Cytotoxic T cell (primary cell): ENCODE data around the gene RTTN.

DNA sequence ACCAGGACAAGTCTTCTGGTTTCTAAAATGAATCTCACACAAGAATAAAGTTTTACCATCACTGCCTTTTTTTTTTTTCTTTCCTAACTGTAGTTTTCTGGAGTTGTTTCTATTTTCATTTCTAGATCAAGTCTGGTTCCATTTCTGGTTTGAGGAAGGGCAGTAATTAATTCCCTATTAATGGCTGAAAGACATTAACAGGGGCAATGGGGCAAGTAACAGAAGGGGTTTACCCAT lies 48.7 kb upstream of the RNF152 start:
- PRO-cap, 2 experiments, result no peak in any of the 2 experiments

- PRO-cap, 2 experiments, result no peak in any of the 2 experiments
Measured at GRCh38 chr18:62056299-62057183, 130.3 kb downstream of the PIGN start.

- PRO-cap, 2 experiments, result no peak in any of the 2 experiments
Measured at GRCh38 chr18:62128882-62129398, 57.9 kb downstream of the PIGN start.

- PRO-cap, 2 experiments, result peak in 2 of 2 experiments; most common plus-strand start chr18:62188291 (in 1); most common minus-strand start chr18:62188232 (in 2)
Measured at GRCh38 chr18:62188110-62188381, 991 bp downstream of the RELCH start.

DNA sequence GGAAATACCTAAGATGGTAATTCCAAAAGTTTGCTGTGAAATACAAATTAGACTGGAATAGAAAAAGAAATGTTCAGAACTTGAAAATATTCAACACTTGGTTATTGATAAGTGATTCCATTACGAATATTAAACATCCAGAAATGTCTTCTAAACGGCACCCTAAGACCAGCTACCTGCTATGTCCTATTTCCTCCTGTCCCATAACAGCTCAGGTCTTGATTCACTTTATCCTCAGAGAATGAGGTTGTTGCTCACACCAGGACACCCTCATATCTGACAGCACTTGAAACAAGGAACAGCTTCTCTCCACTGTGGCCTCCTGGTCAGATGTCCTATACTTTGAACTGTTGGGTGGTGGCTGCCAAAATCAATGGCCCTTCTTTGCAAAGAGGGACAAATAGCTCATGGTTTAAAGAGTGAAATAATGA lies 24.3 kb upstream of the ZCCHC2 start:
- PRO-cap, 2 experiments, result no peak in any of the 2 experiments

GRCh38 chr18:62596475-62597079 lies 73.8 kb downstream of the ZCCHC2 start:
- PRO-cap, 2 experiments, result no peak in any of the 2 experiments

DNA sequence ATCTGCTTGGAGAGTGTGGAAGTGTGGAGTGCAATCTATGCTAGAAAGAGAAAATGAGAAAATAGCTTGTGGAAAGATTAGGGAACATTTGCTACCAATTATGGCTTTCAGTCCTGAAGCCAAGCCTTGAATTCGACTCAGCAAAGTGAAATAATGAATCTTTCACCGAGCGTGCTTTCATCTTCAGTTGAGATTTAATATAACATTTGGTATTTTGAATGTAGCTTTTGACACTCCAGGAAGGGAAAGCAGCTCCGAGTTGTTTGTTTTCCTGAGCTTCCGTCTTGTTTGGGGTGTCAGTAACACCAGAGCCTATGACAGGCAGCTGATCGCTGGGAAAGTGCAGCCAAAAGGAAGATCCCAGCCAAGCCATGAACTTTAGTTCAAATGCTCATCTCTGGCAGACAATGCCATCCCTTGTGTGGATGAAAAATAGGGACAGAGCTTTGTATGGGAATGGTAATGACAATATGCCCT lies 25.1 kb upstream of the PHLPP1 start:
- PRO-cap, 2 experiments, result no peak in any of the 2 experiments

- PRO-cap, 2 experiments, result no peak in any of the 2 experiments
Measured at GRCh38 chr18:62723675-62723988, 8.3 kb downstream of the PHLPP1 start.

DNA sequence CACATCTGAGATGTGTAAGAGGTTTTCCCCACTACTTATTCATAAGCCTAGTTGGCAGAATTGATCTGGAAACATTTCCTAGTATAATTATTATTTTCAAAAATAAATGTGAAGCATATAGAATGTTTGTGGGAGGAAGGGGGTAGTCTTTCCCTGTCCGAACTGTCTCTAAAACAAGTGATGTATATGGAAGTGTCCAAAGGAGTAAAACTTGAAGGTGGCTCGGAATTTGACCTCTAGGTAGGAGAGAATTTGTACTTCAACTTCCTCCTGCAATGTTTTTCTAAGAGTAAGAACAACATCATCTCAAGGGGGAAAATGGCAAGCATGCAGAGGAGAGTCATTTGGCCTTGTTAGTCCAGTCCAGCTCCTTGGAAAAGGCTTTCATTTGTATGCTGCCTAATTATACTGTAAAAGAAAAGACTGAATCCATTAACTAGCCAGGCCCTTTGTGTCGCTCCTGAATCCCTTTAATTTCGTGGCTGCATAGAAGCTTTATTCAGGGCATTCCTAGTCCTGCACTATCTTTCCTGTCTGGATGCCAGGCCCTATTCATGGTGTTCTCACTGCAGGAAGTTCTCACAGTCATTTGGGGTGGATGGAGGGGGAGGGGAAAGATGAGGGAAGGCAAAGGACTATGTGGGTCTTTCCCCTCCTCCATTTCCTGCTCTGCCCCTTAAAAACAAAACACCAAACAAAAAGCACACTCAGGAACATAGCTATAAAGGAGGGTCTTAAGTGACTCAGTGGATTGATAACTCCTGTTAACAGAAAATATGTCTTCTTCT lies 36.0 kb downstream of the PHLPP1 start:
- PRO-cap, 2 experiments, result no peak in any of the 2 experiments

DNA sequence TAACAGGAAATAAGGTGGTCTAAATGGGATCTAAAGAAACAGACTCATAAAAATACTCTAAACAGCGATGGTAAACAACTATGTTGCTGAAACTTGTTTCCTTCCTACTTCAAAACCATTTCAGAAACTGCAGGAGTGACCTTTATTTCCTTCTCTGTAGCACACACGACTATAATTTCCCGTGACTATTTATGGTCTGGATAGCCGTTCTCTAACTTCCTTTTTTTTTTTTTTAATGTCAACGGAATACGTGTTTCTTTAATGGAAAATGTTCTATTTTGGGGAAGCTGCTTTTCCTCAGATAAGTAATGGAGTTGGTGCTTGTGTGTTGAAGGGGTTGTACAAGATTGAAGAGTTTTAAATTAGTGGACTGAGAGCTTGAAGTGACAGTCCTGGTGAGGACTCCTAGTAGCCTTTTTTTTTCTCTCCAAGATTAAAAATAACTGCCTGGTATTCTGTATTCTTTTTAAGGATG lies 224.1 kb downstream of the PHLPP1 start:
- PRO-cap, 2 experiments, result no peak in any of the 2 experiments

- PRO-cap, 2 experiments, result no peak in any of the 2 experiments
Measured at GRCh38 chr18:63141145-63142372, 178.0 kb downstream of the BCL2 start.

DNA sequence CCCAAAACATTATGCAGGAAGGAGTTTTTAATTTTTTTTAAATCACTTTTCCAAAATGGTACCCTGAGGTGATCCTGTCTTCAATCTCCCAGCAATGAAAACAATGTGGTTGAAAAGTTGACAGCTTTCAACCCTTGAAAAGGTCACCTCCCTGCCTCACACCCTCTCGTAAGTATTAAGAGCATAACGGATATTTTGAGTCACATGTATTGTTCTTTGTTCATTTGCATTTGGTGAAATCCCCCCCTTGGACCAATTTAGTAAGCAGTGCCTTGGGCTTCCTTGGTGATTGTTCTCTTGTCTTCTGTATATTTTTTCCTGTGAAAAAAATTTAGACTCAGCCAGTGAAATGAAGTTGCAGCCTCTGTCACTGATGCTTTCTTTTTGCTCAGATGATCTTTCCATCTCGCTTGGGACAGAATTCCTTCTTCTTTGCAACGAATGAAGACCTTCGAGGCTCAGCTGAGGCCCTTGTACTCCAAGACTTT lies 158.5 kb downstream of the BCL2 start:
- PRO-cap, 2 experiments, result peak in 2 of 2 experiments; most common plus-strand start position 260 of the sequence (in 1); most common minus-strand start position 102 of the sequence (in 2)

- PRO-cap, 2 experiments, result peak in 1 of 2 experiments; most common plus-strand start chr18:63197505 (in 1)
Measured at GRCh38 chr18:63197299-63197780, 122.2 kb downstream of the BCL2 start.

GRCh38 chr18:65455605-65456069 lies 295.2 kb upstream of the CDH7 start:
- PRO-cap, 2 experiments, result no peak in any of the 2 experiments

DNA sequence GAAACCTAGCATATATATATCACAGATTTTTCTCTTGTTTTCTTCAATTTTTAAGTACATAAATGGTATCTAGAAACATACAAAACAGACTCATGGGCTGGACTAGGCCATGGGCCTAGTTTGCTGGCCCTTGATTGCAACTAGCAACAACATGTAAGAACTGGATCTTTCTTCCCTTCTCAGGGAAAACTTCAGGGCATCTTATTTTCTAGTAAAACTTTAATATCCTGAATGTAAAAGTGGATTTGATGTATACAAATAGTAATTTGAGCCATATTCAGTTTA lies 323.7 kb downstream of the CDH19 start:
- PRO-cap, 2 experiments, result peak in 2 of 2 experiments; most common plus-strand start position 121 of the sequence (in 2)

DNA sequence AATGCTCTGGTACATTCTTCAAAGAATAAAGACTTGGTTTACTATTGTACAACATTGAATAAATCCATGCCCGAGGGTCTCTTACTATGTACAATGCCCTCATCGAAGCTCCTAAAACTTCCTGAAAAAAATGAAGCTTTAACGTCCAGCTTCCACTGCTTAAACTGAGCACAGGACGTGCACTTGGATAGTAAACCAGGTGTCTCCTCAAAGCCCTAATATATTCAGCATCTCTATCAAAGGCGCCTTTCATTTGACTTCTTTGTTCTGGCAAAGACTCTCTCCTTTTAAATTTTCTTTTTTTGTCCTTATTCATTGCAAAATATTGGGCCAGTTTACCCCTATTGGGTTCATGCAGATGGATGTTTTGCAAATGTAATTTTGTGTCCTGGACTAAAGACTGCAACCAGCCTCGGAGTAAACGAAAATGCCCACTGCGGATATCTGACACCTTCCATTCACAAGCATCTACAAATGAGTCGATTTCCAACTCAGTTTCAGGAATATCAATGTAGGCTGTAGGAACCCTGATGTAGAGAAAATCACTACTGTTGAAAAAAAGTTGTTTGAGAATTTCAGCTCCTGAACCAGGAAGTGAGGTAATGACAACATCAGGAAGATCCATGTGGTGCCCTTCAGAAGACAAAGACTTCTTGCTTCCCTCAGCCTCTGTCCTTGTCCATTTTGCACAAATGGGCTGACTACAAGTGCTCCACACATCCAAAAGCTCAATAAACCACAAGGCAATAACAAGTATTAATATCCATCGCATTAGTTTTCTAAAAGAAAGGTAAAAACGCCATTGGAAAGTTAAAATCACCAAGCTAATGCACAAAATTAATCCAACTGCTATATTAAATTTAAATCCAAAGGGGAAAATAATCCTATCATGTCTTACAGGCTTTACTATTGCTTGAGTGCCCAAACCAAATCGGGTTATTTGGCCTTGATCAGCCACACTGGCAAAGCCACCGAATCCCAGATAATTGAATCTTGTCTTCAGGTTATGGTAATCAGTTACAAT lies 4.8 kb downstream of the DSEL start:
- PRO-cap, 2 experiments, result no peak in any of the 2 experiments

DNA sequence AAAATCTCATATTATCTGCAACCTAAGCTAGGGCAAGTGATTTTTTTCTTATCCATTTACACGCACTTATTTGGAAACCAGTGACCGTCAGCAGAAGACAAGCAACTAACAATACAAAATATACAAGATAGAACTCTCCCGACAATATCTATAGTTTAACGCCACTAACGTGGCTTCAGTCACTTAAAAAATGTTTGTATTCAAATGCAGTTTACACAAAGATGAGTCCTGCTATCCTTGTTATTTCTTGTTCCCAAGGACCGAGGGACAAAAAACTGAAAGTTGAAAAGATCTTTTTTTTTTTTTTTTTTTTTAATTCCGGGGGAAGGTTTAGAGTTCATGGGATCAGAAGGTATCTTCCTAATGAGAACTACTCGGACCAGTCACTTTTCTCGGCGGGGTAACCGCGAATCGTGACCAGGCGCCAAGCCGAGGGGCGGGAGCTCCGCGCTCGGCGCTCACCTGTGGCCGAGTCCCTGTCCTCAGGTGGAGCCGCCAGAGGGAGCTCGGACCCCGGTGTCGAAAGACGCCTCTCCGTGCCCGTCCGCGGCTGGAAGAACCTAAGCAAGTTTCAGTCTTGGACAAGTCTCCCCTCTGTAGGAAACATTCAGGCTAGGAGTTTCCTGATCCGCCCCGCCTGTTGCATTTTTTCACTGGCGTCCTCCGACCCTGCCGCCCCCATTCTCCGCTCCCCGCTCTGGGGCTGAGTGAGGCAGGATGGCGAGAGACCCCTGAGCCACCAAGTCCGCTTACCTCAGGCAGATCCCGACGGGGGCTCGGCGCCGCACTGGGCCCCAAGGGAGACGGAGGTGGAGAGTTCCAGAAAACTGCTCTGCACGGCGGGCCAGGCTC lies 686 bp downstream of the DSEL start:
- PRO-cap, 2 experiments, result peak in 2 of 2 experiments; most common plus-strand start position 498 of the sequence (in 2)

- PRO-cap, 2 experiments, result no peak in any of the 2 experiments
Measured at GRCh38 chr18:68836711-68837193, 38.9 kb downstream of the CCDC102B start.

DNA sequence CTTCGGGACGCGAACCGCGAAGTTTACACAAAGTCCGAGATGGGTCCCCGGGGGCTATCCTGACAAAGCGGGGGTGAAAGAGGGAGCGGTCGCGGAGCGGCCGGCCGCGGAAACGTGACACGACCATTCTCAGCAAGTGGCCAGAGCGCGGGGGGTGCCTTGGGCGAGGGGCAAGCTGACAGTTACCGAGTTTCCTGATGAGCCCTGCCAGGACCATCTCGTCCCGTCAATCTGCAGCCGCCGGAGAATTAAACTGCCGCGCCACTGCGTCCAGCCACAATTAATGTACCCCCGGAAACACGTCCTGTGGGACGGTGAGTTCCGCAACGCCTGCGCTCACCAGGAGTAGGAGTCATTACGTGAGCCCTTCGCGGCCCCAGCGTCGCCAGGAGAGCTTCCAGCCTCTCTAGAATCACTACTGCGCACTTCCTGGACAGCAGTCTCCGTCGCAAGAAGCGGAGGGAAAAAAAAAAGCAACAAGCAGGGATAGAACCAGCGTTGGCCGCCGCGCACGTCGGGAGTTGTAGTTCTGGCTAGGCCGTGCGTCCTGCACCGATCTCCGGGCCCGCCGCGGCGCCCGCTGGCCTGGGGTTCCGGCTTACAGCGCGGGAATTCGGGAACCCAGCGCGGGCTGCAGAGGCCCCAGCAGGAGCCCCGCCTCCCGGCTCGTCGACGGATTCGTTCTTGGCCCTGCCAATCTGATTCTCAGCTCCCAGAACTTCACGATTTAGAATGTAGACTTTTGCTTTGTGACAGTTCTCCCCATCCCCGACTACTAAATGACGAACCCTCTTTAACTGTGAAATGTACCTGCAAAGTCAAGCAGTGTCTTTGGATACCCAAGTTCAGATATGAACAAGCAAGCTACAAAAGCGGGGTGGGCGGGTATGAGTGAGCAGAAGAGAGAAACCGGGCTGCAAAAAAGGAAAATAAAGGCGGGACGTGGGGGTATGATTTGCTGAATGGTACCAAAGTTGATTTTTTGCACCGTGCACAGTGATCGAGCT lies at the start of gene RTTN:
Gene RTTN (minus strand): TSS at position 246 of the 1,007 bp plus-strand sequence.
- PRO-cap, 2 experiments, result peak in 2 of 2 experiments; most common plus-strand start position 415 of the sequence (in 2); most common minus-strand start position 255 of the sequence (in 2)

DNA sequence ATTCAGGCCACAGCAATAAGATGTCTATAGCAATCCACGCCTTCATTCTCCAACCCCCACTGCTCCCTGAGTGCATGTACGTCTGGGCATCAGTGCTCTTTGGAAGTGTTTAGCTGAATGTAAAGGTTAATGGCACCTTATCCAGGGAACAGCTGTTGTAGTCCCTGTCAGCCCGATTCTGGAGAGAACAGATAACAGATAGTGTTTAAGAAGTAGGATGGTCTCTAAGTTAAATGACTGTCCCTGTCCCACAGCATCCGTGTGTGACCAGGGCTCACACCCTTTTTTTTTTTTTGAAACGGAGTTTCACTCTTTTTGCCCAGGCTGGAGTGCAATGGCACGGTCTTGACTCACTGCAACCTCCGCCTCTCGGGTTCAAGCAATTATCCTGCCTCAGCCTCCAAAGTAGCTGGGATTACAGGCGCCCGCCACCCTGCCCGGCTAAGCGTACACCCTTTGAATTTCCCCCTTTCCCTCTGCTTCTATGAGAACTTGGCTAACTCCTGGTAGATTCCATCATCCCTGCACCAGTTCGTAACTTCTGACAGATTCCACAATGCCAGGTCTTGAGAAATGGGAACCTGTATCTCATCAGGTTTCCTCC lies 89.6 kb downstream of the SOCS6 start:
- PRO-cap, 2 experiments, result no peak in any of the 2 experiments